Airway epithelial cell (primary cell): ENCODE results near the genes GPR33, NUBPL, EGLN3 and SPTSSA.

DNA sequence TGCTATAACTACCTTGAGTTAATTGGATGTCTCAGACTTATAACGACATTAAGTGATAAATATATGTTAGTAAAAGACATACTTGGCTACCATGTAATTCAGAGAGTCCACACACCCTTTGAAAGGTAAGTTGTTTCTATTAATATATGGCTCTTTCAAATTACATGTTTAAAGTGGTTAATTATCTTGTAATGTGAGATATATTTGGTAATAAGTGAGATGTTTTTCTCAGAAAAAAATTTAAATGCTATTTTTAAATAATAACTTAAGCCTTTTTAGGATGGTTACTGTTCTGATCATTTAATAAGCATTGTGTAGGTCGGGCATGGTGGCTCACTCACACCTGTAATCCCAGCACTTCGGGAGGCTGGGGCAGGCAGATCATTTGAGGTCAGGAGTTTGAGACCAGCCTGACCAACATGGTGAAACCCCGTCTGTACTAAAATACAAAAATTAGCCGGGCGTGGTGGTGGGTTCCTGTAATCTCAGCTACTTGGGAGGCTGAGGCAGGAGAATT, 9.8 kb upstream of the SCFD1 start:
- RAMPAGE, long total RNA = no peak

DNA sequence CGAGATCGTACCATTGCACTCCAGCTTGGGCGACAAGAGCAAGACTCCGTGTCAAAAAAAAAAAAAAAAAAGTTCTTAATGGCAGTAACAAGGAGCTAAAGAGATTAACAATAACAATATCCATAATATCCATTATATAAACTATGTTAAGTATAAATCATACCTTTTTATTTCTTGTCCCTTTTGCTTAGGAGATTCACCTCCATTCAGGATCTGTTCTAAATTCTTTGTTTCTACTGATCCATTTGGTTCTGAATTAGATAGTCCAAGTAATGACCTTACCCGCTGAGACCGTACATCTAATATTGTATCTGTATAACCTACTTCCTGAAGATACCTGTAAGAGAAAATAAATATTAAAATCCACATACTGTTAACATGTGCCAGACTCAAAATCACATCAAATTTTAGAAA, 72.6 kb downstream of the COCH start:
- RAMPAGE, long total RNA = no peak

DNA sequence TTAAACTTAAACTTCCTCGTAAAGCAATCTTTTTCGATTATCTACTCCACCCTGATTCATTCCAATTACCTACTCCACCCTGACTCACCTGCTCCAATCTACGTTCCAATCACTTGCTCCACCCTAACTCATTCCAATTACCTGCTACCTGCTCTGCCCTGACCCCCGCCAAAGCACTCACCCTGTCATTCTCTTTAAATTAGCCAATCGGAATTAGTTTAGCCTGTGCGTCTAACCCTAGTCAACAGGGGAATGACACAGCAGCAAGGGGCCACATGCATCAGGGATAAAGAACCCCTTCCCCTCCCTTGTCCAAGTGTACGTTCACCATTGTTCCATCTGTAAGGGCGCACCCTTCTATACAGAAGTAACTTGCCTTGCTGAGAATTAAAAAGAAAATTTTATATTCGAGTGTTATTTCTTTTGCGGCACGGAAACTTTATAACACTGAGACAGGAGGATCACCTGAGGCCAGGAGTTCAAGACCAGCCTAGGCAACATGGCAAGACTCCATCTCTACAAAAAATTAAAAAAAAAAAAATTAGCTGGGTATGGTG, 53.3 kb upstream of the AP4S1 start:
- RAMPAGE, long total RNA = no peak

- RAMPAGE, long total RNA = no peak
Observed at GRCh38 chr14:31171713-31172330, 35.8 kb downstream of the HECTD1 start.

GRCh38 chr14:31173013-31173949, 34.3 kb downstream of the HECTD1 start:
- RAMPAGE, long total RNA = no peak

DNA sequence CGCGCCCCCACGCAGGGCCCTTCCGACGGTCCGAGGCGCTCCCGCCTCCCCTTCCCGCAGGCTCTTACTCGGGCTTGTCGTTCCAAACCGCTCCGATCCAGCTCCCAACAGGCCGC, 412 bp downstream of the HECTD1 start:
- RAMPAGE, long total RNA = no peak

DNA sequence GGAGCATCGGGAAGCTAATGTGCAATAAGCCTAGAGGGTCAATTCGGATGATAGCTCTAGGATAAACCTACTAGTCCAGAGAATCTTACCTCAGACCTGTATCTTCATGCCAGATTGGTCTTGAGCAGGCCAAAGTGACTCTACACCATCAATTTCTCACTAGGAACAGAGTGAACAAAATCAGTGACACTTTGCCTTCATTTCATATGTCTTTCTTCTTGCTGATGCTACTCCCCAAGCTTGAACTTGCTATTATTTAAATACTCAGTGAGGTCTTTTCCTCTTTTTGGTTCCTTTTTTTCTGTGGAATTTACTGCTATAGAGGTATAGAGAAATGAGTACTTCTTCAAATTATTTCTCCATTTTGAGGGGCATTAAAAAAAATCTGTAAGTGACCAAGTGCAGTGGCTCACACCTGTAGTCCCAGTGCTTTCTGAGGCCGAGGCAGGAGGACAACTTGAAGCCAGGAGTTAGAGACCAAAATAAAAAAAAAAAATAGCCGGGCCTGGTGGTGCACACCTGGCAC, at the start of gene GPR33:
GPR33 (minus strand) TSS at position 232 of the 526 bp plus-strand sequence.
- RAMPAGE, long total RNA = no peak

GRCh38 chr14:31560845-31561897, at the start of gene NUBPL:
Gene NUBPL, plus strand, starts transcription at chr14:31561404.
- RAMPAGE, long total RNA = no peak

GRCh38 chr14:31724628-31725040, 163.4 kb downstream of the NUBPL start:
- RAMPAGE, long total RNA = no peak

DNA sequence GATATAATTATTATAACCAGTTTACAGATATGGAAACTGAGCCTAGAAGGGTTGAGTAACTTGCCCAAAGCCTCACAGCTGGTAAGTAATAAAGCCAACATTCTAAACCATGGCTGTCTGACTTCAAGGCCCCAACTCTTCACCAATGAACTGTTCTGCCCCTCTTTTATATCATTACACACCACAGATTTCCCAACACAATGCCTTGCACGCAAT, 222.6 kb upstream of the ARHGAP5 start:
- RAMPAGE, long total RNA = no peak

DNA sequence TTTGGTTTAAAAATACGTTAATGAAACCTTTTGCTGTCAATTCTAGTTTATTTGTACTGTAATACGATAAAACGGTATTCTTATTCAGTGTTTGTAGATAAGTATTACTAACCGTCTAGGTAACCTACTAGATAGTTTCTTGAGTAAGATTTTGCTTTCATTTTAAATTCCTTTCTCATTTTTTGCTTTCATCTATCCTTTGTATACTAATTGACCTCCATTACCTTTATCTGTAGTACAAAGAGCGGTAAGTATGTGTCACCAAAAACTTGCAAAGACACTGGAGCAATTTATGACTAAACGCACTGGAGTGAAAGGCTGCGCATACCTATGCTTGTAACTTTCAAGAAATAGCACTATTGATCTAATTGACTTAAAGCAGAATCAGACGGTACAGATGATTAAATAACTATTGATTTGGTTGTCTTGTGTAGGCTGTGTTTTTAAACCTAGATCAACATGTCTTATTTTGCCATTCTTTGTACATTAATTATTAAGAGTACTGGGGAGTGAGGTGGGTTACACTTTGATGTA, 1.8 kb downstream of the ARHGAP5 start:
- RAMPAGE, long total RNA = no peak

GRCh38 chr14:32404813-32405297, 75.8 kb downstream of the AKAP6 start:
- RAMPAGE, long total RNA = no peak

DNA sequence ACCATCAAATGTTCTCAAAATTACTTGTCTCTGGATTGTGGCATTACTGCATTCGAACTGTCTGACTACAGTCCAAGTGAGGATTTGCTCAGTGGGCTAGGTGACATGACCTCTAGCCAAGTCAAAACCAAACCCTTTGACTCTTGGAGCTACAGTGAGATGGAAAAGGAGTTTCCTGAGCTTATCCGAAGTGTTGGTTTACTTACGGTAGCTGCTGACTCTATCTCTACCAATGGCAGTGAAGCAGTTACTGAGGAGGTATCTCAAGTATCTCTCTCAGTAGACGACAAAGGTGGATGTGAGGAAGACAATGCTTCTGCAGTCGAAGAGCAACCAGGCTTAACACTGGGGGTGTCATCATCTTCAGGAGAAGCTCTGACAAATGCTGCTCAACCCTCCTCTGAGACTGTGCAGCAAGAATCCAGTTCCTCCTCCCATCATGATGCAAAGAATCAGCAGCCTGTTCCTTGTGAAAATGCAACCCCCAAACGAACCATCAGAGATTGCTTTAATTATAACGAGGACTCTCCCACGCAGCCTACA, 216.2 kb downstream of the AKAP6 start:
- RAMPAGE, long total RNA = no peak

DNA sequence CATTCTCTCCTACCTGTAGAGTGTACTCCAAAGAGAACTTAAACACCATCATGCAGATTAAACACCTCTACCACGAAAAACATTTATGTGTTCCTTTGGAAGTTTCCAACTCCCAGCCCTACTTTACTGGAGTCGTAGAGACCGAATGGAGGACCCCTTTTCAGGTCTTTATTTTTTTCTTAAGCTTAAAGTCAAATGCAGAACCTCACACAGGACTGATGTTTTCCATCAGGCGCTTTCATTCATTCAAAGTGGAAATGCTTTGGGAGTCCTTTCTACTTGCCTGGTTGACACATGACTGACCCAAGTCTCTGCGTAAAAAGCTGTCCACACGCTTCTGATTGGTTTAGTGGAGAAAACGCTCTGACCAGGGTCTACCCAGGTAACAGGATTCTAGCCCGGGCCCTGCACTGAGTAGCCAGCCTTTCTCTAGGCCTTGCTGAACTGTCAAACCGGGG, 1.1 kb upstream of the NPAS3 start:
- RAMPAGE, long total RNA = no peak

DNA sequence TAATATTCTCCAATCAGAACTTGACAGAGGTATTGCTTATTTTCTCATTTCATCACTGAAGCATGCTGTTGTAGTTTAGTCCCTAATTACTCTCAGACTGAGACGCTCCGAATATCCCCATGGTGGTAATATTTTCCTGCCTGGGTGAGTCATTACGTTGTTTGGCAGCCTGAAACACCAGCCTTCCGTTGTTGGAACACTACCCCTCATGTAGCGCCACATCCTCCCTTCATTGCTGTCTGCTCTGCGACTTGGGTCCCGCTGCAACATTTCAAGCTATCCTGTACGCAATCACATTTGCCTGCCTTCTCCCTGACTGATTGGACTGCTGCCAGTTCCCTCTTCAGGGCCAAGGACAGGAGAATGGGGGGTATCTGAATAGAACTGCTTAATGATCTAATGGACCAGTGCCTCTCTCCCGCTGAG, 369.1 kb downstream of the NPAS3 start:
- RAMPAGE, long total RNA = no peak

DNA sequence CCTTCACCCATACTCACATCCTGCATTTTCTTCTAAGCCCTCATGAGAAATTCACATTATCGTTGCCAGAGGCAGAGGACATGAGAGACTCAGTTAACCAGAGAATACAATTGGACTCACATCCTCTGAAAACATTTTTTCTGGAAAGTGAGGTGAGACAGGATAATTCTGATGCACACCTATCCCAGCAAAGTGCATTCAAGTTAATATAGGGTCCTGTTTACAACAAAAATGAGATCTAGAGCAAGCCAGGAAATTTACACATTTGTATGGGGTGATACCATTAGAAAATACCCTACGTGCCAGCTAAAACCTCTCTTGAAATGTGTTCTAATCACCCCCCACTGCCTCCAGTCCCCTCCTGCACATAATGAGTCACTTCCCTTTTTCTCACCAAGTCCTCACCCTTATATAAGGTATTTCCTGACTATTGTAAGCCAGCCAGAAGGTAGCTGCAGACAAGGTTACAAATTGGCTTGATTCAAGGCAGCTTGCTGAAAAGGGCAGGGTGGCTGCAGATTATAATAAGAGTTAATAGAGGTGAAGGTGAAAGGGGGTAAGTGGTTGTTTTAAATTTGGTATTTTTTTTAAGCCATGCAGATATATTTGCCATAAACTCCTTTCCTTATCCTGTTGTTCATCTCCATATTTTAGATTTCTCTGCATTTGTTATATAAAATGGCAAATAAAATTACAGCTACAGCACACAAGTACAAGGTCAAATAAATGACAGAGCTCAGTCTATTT, 386.1 kb downstream of the EGLN3 start:
- RAMPAGE, long total RNA = no peak

DNA sequence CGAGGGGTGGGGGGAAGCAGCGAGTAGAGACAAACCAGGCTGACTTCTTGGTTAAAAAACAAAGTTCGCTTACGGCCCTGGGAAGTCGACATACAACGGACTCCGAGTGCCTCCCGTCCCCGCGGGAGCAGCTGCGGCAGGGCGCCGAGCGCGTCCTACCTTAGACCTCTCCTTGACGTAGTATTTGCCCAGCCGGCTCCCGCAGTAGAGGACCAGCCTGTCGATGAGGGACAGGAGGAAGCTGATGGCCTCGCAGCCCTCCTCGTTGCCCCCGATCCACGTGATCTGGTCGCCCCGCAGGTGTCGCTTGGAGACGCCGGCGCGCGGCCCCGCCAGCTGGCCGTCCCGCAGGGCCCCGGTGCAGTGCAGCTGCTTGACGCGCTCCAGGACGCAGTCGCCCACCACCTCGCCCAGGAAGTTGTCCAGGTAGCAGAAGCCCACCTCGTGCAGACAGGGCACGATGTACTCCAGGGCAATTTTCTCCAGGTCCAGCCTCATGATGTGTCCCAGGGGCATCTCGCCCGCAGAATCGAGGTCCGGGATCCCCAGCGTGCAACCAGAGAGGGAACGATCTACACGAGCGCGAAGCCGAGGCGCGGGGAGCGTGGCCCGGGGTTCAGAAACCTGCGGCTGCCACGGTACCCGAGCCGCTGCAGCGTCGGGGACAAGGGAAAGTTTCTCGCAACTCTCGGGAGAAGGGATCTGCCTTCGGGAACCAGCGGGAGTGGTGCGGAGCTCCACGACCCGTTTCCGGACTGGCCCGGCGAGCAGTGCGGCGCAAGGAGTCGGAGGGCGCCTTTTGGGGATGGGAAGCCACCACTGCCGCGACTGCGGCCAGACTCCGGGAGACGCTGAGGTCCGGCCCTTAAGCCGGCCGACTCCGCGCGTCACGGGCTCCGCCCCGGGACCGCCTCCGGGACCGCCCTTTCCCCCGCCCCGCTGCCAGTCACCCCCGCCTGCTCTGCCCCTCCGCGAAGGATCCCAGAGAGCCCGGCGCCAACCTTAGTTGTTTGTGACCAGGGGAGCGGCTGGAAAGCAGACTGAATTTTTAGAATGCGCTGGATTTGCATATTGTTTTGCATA, at the start of gene EGLN3:
EGLN3 (minus strand) TSS at position 838 of the 1,083 bp plus-strand sequence.
- RAMPAGE, long total RNA = no peak

- RAMPAGE, long total RNA = no peak
Observed at GRCh38 chr14:34013376-34014203, 62.7 kb upstream of the EGLN3 start.

DNA sequence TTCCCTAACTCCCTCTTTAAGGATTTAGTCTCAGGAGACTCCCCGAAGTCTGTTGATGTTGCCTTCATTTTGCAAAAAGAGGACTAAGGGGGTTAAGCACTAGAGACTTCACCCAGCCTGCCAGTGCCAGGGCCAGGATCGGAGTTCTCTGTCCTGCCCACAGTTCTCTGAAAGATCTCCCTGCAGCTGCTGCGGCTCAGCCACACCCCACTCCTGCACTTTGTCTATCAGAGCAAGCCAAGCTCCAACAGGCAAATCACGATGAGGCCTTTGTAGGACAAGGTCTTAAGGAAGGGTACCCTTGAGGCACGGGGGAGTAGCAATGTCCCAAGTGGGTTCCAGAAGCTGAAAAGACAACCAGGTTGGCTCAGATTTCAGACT, 148.8 kb upstream of the EGLN3 start:
- RAMPAGE, long total RNA = no peak

GRCh38 chr14:34461153-34462373, at the start of gene SPTSSA:
Gene SPTSSA, minus strand, starts transcription at chr14:34462240.
- RAMPAGE, long total RNA = start-site peak on the minus strand at chr14:34462239-34462297, 140 and 686 reads in 2 replicates